ENCODE measurements around the gene GPR135.

DNA sequence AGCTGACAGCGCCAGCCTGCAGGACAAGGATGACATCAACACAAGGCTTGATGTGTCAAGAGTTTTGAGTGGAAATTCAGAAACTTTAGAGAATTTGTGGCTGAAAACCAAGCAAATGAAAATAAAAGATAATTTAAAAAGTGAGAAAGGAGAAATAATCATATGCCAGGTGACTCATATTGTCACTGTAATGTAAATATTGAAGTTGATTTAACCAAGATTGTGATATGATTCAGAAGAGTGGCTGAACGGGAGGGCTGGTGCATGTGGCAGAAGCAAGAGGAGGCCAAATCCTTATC, 23.0 kb upstream of the TBPL2 start:
- RRBS, 2 experiments, result no CpG with 5 or more reads among the region's 2 CpGs

GRCh38 chr14:55611738-55612614, 32.0 kb downstream of the KTN1 start:
- RRBS, 2 experiments, result no CpG with 5 or more reads among the region's 6 CpGs

DNA sequence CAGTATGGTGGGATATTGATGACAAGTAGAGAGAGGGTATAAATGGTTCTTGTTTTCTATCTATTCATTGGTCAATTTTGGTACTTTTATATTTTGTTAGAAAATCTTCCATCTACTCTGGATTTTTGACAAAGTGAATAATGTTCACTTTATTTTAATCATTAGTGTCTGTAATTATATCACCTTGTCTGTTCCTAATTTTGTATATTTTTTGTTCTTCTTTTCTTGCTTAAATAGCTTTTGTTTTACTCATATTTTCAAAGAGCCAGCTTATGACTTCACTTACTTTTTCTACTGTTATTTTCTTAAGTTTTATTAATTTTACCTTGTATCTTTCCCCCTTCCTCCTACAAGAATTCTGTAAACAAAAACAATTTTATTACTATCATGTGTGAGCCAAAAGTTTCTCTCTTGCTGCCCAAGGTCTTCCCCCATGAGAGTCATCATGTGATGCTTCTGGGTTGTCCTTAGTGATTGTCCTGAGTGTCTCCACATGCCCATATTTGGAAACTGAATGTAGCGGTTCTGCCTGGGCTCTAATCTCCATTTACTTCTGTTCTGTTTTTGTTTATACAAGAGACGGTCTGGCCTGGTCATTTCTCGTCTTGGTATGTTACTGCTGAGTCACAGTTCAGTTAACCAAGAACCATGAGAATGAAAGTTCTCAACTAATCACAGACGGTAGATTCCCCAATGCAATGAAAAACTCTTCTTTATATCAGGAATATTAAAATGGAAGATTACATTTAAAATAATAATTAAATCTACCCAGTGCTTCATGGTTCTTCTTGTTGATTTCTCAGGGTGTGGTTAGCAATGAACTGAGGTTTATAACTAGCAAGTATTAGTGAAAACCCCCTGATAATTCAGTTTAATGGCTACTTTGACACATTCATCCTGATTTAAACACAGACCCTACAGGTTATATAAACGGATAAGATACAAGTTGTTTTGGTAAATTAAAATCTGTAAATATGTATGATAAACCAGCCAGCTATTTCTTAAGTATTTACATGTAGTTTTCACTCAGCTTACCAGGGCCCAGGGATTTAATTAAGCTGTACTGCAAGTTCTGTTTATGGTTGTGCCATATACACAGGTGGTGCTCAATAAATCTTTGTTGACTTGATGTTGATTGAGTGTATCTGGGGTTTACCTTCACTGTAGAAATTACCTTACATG, 80.9 kb downstream of the PELI2 start:
- RRBS, 2 experiments, result no CpG with 5 or more reads among the region's 5 CpGs

DNA sequence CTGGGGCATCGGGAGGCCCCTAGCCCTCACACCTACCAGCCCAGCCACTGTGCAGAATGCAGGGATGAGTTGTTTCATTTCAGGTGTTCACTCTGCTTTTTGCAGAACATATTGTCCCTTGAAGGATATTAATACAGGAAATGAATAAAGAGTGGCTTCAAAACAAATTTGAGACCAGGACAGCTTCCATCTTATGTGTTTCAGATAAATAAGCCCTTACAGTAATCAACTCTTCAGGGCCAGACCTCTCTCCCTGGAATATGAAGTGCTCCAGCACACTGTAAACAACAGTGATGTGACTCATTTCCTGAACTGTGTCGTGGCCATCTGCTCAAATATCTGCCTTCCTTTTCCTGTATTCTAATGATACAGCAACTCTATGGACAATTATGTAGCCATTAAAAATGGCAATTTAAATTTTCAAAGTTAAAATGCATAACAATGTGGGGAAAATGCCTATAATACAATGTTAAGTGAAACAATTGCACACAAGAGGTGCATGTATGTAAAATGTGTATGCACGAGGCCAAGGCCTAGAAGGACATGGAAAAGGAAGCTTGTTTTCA, 215.4 kb downstream of the PELI2 start:
- RRBS, 2 experiments, result no CpG with 5 or more reads among the region's 3 CpGs

DNA sequence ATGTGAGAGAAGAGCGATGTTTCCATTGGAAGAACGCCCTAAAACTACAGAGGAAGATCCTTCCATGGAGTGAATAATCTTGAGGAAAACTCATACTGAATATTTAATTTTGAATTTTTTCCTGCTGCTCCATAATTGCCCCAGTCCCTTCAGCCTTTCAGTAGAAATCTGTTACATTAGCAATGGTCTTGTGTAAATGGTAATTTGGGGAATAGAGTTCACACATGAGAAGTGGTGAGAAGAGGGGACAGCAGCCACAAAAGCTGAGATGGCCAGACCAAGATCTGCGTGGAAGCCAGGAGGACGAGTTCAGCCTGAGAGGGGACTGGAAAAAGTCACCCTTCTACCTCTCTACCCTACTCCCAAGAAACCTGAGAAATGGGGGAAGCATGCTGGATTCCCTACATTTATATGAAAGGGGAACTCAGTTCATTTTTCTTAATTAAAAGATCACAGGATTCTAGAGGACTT, 113.6 kb upstream of the TMEM260 start:
- RRBS, 2 experiments, result no CpG with 5 or more reads among the region's 4 CpGs

DNA sequence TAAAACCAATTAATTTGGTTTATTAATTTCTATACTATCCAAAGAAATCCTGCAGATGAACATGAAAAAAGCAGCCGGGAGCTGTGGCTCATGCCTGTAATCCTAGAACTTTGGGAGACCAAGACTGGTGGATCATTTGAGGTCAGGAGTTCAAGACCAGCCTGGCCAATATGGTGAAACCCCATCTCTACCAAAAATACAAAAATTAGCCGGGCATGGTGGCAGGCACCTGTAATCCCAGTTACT, 44.1 kb downstream of the OTX2 start:
- RRBS, 2 experiments, result no CpG with 5 or more reads among the region's 2 CpGs

GRCh38 chr14:56798000-56799021, 12.0 kb downstream of the OTX2 start:
- RRBS, 2 experiments, result 54 to 61% methylated on average over 41 to 46 of the region's 81 CpGs

DNA sequence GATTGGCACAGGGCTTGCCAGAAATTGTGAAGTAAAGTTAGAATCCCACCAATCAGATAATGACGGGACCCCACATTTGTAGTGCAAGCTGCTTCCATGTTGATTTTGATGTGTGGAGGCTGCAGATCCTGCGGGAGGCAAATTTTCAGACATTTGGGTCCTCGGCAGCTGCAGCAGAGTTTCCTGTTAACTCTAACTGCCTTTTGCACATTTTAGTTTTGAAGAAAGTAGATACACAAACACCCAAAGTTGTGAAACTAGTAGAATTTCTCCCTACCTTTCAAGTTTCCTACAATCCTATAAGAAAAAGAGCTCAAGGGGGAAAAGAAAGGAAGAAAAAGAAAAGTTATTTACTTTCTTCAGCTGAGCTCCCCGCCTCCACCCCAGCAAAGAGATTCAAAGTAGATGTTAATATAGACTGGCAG, 3.8 kb downstream of the OTX2 start:
- RRBS, 2 experiments, result no CpG with 5 or more reads among the region's 4 CpGs

DNA sequence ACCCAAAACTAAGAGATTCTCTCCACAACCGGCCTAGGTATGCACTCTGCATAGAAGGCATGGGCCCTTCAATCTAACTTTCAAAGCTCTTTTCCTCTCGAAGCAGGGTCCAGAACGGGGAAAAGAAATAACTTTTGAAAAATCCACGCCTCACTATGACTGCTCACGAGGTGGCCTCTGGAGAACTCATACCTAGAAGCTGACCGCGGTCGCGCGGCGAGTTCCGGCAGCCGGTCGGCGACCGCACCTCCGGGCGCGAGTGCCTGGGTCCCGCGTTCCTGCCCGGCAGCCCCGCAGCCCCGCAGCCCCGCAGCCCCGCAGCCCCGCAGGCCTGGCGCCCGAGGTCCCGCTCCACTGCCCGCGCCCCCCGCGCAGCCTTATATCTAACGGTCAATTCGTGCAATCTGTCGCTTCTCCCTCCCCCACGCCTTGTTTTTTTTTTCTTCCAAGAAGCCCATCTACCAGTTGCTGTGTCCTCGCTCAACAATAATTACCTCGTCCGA, 2.5 kb downstream of the OTX2 start:
- RRBS, 2 experiments, result no CpG with 5 or more reads among the region's 41 CpGs

GRCh38 chr14:56855704-56856451, 45.6 kb upstream of the OTX2 start:
- RRBS, 2 experiments, result no CpG with 5 or more reads among the region's 10 CpGs

DNA sequence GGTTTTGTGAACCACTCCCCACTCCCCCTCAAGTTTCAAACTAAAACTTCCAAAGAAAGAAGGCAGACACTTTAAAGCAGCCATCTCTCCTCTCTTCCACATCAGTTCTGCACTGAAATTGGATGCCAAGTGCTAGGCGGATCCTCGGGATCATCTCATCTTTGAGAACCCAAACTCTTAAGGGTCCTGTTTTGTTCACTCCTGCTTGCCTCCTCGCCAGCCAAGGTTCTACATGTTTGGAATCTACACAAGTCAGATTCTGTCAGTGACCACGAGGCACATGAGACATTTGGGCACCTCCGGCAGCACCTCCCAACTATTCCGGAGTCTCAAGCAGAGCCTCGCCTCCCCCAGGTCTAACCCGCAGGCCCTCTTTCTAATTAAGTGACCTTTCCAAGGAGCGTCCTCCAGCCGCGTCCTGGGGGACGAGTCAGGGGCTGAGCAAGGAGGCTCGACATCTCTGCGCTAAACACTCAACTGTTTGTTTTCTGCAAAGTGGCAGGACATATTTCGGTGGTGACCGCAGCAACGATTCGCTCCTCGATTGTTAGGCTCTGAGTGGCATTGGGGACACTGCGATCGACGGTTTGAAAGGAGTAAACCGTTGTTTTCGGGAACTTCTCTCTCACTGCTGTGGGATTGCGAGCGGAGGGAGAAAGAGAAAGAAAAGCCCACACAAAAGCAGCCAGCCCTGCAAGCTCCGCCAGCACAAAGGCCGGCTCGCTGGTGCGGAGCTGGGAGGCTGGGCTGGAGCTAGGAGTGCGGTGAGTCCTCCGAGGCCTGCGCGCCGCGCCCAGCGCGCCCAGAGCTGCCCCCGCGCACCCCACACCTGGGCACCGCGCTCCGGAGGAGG, 724 bp downstream of the ARMH4 start:
- RRBS, 2 experiments, result 2 to 4% methylated on average over 1 of the region's 43 CpGs

DNA sequence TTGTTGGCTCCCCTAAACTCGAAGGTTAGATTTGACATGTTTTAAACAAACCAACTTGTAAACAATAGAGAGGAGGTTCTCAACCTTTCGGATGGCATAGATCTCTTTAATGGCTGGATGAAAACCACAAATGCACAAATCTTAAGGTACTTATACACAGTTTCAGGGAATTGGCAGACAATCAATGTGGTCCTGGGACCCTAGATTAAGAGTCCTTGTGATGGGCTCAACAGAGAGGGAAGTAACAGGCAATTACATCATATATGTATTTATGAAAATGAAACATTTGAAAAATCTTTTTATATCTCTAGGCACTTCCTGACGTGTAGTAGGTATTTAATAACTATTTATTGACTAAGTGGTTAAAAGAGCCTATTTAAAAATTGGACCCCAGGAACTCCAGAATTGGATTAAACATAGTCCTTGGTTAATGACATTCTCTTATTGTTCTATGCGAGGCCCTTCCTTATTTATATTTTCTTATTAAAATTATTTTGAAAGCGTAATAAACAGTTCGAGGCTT, 928 bp downstream of the ACTR10 start:
- RRBS, 2 experiments, result no CpG with 5 or more reads among the region's 6 CpGs

DNA sequence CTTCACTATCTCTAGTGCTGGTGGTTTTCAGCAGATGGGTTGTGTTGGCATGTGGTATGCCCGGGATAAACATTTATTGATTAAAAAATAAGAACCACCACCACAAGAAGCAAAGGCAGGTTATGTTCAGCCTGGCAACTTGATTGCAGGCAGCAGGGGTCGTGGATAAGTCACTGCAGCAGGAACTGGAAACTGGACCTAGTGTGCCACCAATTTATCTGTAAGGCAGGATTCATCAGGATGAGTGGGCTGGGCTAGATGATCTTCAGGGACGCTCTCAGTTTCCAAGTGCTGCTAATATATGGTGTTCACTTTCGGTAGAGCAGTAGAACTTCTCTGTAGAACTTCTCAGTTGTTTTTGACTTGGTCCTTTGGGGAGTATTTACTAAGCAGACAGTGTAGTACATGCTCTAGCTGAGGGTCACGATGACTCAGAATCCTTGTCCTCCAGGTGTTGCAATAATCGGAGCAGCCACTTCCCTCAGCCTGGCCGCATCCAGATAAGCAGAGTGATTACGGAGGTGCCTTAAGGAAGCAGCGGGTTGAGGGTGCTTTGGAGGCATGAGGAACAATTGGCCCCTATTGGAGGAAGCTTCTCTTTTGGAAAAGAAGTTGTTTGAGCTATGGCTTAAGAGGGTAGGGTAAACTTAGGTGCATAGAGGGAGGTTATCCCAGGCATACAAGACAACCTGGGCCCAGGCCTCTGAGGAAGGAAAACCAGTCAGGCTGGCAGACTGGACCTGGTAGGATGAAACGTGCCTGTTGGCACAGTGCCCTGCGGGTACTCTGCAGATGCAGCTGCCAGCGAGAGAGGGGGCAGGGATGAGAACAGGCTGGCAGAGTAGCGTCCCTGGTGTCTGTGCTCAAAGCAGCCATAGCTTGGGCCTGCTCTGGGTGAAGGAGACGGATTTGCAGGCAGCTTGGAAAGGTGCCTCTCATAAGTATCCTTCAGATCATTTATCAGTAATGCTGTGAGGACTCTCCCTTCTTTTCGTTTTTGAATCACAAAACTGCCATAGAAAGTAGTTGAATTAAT, 104.0 kb downstream of the GPR135 start:
- RRBS, 2 experiments, result no CpG with 5 or more reads among the region's 15 CpGs

DNA sequence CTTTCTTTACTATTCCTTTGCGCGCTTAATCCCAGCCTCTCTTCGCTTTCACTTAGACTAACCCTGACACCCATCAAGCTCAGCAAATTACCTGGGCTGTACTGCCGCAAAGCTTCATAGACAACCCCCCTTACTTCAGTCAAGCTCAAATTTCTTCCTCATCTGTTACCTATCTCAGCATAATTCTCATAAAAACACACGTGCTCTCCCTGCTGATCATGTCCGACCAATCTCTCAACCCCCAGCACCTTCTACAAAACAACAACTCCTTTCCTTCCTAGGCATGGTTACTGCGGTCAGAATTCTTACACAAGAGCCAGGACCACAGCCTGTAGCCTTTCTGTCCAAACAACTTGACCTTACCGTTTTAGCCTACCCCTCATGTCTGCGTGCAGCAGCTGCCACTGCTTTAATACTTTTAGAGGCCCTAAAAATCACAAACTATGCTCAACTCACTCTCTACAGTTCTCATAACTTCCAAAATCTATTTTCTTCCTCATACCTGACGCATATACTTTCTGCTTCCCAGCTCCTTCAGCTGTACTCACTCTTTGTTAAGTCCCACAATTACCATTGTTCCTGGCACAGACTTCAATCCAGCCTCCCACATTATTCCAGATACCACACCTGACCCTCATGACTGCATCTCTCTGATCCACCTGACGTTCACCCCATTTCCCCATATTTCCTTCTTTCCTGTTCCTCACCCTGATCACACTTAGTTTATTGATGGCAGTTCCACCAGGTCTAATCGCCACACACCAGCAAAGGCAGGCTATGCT, 17.7 kb downstream of the GPR135 start:
- RRBS, 2 experiments, result no CpG with 5 or more reads among the region's 12 CpGs

DNA sequence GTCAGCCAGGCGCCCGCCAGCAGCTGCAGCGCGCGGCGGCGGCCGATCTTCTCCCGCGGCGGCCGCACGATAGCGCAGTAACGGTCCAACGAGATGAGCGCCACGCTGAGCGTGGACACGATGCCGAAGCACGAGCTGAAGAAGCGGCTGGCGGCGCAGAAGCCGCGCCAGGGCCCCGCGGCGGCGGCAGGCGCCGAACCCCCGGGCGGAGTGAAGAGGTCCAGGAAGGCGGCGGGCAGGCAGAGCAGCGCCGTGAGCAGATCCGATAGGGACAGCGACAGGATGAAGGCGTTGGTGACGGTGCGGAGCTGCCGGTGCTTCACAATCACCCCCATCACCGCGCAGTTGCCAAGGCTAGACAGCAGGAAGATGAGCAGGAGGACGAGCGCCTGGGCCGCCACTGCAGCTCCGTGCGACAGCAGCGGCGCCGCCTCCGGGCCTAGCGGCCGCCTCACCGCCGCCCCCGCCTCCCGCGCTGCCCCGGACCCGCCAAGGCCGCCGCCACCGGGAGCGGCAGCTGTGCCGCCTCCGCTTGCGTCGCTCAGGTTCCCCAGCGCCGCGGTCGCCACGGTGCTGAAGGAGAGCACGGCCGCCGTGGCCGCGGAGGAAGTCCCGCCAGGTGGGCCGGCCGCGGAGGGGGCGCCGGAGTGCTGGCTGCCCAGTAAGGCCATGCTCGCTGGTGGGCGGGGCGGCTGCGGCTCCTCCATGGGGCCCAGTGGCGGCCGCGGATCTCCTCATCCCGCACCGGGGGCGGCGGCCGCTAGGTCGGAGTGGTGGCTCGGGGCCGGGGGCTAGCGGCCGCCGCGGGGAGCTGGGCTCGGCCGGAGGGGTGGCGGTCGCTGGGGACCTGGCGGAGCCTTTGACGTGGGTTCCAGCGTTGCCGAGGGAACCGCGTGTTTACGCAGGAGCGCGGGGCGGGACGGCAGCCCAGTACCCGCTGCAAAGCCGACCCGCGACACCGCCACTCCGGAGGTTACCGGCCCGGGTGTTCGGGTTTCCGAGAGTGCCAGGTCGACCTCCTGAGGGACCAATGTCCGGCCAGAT, at the start of gene GPR135:
GPR135 (minus strand) TSS at position 861 of the 1,044 bp plus-strand sequence.
- RRBS, 2 experiments, result 70 to 92% methylated on average over 28 to 29 of the region's 135 CpGs

GRCh38 chr14:59695013-59695662, 118.5 kb upstream of the CCDC175 start:
- RRBS, 2 experiments, result no CpG with 5 or more reads among the region's 6 CpGs

DNA sequence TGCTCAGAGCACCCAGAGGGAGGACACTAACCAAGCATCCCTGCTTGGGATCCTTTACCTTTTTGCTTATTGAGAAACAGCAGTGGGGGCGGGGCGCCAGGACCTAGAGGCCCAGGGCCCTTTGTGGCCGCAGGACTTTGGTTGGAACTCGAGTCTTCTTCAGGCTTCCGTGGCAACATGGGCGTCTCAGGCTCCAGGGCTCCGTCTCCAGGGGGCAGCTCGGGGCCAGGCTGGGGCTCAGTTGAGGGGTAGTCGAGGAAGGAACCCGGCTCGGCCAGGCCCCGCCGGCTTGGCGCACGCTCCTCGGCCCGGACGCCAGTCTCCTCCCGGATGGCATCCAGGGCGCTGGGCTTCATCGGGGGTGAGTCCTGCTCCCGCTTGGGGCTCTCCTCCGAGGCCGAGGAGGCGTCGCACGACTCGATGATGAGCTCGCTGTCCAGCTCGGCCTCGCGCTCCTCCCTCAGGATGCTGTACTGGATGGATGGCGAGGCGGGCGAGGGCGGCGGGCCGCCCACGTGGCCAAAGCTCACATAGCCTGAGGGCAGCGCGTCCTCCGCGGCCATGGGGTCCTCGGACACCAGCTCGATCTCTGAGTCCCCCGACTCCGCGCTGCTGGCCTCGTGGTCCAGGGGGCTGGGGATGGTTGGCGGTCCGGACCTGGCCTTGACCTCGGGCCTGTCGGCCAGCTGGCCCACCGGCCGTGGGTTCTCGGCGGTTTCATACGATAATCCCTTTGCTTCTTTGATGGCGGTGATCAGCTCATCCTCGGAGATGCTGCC, 143.5 kb downstream of the RTN1 start:
- RRBS, 2 experiments, result 79 to 80% methylated on average over 4 of the region's 60 CpGs

DNA sequence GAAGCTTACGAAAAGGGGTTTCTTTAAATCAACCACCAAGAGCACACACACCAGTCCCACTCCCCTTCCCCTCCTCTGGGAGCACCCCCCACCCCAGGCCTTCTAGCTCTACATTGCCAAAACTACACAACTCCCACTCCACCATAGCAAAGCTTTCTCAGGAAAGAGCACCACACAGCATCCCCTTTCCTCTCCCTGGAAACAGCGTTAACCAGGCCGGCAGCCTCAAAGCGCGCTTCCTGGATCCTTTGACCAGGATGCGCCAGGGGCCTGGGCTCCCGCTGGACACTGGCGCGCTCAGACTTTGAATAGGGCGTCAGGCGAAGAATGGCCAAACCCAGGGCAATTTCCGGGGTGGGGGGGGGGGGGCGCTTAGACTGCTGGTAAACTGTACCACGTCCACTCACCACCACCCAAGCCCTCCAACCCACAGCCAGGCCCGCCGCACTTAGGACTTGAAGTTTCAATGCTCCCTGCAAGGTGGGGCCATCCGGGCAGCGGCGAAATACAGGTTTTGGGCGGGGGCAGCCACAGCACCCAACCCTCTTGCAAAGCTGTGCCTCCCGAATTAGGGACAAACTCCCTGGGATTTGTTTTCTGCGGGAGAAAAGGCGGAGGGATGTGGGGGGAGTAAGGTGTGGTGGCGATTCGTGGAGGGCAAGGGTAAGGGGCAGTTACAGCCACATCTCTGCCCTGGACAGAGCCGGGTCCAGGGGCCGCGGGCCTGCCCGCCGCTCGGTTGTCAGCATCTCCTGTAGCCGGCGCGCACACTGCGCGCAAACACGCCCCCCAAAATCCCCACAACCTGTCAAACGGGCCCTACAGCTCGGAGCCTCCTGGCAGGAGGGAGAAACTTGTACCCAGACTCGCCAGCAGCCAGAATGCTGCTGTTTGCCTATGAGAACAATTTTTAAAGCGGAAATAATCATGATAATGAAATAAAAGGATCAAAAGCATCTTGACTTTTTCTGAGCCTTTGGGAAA, 1.1 kb downstream of the RTN1 start:
- RRBS, 2 experiments, result 83 to 87% methylated on average over 7 of the region's 41 CpGs

GRCh38 chr14:60397648-60397987, 88.2 kb downstream of the C14orf39 start:
- RRBS, 2 experiments, result no CpG with 5 or more reads among the region's 23 CpGs